ENCODE measurements around a stretch of chr16.

DNA sequence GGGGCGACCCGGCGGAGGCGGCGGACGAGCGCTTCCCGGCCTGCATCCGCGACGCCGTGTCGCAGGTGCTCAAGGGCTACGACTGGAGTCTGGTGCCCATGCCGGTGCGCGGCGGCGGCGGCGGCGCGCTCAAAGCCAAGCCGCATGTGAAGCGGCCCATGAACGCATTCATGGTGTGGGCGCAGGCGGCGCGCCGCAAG, 410 bp downstream of the SOX8 start:
- PRO-cap = no peak

- PRO-cap = no peak
These were observed 15.1 kb downstream of the SOX8 start for GRCh38 chr16:996568-997180.

GRCh38 chr16:1082283-1083008, 9.9 kb downstream of the SSTR5 start:
- PRO-cap = no peak

- PRO-cap = no peak
These were observed 3.5 kb downstream of the TPSG1 start for GRCh38 chr16:1221646-1221975.

- PRO-cap = no peak
These were observed 1.7 kb downstream of the TPSG1 start for GRCh38 chr16:1223282-1223948.

GRCh38 chr16:1289132-1289747, 20.2 kb upstream of the UBE2I start:
- PRO-cap = no peak

DNA sequence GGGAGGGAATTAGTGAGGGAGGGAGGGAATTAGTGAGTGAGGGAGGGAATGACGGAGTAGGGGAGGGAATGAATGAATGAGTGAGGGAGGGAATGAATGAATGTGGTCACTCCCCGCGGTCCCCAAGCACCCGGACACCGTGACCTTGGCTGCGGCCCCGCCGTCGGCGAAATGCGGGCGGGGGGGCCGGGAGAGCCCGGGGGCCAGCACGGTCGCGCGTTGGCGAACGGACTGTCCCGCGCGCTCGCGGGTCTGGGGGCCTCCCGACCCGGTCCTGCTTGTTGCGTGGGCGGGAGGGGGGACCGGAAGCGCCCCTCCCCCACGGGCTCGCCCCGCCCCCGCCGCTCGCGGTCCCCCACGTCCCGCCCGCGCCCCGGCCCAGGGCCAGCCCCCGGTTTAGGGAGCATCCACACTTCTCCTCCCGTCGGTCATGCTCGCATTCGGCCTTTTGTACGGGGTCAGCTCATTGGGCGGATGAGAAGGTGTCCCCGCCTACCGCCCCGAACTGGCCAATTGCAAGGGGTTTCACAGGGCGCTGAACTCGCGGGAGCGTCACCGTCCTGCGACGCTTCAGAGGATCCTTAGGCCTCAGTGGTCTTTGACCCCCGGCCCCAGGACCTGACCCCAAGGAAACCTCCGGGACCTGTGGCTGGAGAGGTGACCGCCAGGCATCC, 684 bp upstream of the UBE2I start:
- PRO-cap = unidirectional peak, plus-strand start at position 191 of the sequence; bidirectional peak, plus-strand start at position 541 of the sequence, minus-strand start at position 254 of the sequence

- PRO-cap = no peak
These were observed 2.4 kb downstream of the TSR3 start for GRCh38 chr16:1349053-1349811.

DNA sequence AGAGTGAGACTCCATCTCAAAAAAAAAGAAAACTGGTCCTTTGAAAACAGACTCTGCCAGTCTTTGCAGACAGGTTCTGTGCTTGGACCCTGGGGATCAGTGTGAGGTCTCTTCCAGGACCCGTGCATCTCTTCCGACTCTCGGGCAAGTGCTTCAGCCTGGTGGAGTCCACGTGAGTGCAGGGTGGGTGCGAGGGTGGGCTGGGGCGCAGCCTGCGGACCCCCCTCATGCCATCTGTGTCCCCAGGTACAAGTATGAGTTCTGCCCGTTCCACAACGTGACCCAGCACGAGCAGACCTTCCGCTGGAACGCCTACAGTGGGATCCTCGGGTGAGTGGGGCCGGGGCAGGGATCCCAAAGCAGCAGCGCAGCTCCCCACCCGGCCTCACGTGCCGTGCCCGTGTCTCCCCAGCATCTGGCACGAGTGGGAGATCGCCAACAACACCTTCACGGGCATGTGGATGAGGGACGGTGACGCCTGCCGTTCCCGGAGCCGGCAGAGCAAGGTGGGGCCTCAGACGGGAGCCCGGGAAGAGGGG, 10.0 kb downstream of the GNPTG start:
- PRO-cap = no peak

DNA sequence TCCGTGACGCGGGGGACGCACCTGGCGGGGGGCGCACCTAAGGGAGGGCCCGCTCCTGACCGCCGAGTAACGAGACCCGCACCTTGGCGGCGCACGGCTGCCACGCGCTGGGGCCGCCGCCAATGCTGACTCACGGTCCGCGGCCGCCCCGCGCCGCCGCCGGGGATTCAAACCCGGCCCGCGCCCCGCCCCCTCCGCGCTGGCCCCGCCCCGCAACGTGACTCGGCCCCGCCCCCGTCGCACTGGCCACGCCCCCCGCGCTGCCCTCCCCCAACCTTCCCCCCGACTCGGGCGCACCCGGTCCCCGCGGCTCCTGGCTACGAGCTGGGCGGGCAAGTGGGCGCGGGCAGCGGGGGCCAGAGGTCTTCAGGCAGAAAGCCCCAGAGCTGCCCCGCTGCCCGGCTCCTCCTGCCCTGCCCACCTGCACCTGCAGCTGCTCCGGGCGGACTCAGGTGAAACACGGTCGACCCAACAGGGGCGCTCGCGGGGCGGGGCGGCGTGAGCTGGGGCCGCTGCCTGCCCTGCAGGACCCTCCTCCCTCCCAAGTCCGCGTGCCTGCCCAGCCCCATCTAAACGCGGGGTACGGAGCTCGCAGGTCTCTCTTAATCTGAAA, 27.9 kb downstream of the GNPTG start:
- PRO-cap = unidirectional peak, minus-strand start at position 124 of the sequence; unidirectional peak, minus-strand start at position 138 of the sequence

DNA sequence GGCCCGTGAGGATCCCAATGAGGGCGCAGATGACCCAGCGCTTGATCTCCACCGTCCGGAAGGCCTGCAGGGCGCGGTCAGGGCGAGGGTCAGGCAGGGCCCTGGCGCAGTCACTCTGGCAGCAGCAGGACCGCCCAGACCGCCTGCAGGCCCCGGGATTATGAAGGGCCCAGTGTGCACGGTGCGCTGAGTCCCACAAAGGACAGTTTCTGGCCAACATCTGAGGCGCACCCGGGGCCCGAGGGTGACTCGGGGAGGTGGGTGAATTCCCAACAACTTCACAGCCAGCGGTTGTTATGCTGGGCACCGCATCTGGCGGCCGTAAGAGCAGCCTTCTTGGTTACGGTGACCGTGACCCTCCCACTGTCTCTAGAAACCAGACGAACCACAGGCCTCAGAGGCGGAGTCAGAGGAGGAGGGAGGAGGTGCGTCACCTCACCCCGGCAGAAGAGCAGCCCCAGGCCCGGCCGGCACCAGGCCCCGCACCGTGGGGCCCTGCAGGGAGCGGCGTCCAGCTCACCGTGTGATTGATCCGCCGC, 13.9 kb downstream of the CLCN7 start:
- PRO-cap = bidirectional peak, plus-strand start at position 476 of the sequence, minus-strand start at position 289 of the sequence

DNA sequence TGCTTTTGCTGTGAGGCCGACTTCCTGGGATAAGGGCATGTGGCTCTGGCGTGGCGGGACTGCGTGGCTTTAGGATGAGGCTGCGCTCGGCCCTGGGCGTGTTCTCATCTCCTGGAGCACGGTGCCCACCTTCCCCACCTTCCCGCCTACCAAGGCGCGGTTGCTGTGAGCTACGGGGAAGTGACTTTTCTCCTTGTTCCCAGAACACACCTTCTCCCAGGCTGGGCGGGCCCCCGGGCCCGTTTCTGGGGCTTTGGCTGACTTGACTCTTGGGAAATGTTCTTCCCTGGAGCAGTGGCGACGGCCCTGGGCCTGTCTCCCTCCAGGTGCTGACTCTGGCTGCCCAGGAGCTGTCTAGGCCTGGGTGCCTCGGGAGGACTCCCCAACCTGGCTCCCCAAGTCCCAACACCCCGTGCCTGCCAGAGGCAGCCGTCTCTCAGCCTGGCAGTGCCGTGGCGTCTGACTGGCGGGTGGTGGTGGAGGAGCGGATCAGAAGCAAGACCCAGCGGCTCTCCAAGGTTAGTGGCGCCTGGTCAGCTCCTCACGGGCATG, 12.0 kb downstream of the TELO2 start:
- PRO-cap = no peak

DNA sequence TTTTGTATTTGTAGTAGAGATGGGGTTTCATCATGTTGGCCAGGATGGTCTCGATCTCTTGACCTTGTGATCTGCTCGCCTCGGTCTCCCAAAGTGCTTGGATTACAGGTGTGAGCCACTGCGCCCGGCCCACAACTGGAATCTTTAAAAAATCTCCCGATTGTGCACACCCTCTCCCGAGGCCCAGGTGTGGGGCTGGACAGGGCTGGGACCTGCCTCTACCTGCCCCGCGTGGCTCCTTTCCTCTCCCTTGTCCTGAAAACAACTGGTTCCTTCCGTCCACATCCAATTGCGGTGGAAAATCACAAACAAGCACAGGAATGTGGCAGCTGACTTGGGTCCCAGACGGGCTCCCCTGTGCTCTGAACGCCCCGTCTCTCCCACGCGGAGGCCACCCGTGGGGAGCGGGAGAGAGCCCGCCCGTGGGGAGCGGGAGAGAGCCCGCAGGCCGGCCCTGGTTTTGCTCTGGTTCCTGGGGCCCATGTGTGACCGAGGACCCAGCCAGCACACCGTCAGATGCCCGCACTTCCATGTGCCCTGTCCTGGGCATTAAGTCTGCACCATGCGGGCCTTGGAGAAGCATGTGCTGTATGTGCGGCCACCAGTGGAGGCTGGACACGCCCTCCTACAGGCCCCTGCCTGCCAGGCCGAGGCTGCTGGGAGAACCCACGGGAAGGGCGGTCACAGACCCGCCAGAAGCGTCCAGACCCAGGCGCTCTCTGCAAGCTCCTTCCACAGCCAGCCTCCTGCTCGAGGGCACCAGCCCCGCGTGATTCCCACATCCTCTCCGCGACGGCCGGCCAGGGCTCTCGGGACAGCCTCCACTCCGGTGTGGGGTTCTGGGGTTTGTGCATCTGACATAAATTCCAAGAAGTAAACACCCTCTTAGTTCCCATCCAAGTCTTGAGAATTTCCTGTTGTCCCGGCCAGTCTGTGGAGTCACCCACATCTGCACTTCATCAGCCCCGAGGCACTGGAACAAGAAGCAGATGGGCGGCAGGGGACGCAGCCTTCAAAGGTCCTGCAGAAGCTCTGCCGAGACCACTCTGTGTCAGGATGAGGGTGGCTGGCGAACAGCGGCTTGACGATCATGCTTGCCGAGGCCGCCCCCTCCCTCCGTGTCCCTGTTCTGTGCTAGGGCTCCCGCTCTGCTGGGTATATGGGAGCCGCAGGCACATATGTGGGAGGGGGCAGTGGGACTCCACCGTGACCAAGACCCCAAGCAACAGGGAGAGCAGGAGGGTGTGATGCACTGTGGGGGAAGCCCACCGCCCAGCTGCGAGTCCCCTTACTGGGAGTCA, 2.7 kb upstream of the TMEM204 start:
- PRO-cap = unidirectional peak, plus-strand start at position 684 of the sequence; bidirectional peak, plus-strand start at position 988 of the sequence, minus-strand start at position 833 of the sequence

- PRO-cap = unidirectional peak, minus-strand start at chr16:1535962
These were observed 2.1 kb downstream of the TMEM204 start for GRCh38 chr16:1535246-1536357.

DNA sequence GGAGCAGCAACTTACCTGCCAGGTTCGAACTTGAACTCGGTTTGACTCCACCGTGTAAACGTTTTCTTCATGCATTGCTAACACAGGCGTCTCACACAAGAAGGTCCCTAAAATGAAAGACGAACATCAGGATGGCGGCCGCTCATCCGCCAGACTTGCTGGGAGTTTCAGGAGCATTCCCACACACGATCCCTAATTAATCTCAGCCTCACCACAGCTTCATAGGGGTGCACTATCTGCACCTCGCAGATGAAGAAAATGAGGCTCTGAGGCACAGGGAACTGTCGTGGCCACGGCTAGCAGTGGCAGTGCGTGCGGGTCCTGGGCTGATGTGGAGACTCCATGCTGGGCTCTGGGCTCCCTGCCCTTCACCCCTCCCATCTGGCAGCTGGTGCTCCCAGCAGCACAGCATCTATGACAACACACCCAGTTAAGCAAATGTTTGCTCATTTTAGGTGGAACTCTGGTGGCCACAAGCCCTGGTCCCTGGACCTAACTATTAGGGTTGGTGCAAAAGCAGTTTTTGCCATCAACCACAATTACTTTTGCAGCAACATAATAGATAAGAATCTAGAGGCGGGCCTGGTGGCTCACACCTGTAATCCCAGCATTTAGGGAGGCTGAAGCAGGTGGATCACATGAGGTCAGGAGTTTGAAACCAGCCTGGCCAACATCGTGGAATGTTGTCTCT, 31.0 kb downstream of the IFT140 start:
- PRO-cap = no peak

DNA sequence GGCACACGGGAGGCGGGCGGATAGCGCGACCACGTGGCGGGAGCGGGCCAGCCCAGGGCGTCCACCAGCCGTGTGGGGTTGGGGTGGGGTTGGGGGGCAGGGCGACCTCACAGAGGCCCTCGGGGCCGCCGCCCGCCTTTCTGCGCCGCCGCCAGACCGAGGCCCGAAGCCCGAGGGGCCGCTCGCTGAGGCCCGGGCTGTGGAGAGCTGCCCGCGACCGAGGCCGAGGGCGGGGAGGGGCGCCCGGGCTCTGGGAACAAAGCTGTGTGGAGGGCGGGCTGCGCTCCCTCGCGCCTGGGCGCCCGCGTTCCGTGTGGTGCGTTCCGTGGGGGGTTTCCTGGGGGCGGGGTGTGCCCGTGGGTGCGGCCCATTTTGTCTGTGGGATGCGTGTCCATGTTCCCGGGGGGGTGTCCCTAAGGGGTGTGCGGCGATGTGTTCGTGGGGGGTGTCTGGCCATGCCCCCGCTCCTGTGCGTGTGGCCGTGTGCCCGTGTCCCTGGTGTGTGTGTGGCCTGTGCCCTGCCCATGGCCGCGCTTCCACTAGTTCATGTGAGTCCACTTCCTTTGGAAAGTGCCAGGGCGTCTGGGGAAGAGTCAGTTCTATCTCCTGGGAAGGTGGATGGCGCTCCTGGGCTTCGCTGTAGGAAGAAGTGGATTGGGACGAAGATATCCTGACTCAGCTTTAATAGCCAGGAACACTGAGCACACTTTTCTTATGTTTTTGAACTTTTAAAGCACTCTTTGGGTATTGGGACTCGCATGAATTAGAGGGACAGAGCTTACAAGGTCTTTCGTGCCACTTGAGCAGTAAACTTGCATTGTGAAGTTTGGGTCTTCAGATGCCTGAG, 512 bp downstream of the JPT2 start:
- PRO-cap = no peak

DNA sequence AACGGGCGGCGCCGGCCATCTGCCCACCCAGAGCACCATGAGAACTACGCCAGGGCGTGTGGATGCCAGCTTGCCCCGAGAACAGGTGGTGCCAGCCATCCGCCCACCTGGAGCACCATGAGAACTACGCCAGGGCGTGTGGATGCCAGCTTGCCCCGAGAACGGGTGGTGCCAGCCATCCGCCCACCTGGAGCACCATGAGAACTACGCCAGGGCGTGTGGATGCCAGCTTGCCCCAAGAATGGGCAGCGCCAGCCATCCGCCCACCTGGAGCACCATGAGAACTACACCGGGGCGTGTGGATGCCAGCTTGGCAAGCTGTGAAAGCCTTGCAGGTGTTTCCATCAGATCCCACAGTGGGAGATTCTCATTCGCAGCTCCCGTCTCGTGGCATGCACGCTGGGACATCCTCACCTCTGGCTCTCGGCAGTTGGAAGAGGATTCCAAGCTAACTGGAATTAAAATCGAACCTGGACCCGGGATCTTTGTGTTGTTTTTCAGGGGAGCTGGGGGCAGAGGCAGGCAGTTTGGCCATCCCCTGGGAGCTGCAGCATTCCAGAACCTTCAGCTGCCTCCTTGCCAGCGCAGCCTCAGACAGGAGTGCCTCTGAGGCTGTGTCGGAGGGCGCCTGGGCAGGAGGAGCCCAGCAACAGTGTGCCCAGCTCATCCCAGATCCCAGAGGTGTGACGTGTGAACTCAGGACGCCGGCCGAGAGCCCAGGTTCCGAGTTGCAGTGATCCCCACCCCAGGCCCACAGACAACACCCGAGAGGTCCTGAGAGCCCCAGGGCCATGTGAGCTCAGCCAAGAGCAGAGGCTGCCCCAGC, 26.8 kb downstream of the MAPK8IP3 start:
- PRO-cap = no peak

DNA sequence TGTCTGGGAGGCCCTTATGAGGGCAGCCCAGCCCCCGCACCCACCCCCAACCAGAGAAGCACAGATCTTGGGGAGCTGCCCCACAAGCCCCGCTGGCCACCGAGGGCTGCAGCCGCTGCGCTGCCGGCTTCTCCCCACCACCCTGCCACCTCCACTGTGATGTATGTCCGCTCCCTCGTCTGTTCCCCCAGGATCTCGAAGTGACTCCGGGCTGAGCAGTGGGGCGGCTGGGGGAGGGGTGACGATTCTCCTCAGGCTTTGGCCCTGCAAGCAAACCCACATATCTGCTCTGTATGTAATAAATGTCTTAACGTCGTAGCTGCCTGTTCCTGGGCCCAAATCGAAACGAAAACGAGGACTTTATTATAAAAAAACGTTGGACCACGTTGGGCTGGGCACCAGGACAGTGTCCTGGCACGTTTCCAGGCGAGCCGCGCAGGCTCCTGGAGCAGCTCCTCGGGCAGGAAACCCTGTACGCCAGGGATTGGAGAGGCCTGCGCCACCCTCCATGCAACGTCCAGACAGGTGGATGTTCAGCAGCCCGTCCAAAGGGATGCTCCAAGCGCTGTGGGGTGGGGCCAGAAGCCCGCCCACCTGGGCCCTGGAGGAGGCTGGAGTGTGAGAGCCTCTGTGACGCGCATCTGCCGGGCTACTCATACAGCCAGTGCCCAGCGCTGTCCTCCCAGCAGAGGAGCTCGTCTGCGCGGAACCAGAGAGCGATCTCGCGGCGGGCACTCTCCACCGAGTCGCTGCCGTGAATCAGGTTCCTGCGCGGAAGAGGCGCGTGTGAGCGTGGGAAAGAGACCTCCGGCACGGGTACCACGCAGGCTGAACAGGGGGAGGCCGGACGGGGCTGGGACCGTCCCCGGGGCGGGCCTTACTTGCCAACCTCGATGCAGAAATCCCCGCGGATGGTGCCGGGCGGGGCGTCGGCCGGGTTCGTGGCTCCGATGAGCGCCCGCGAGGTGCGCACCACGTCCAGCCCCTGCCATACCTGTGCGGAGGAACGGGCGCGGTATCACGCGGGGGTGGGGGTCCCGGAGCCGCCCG, 1.0 kb downstream of the NME3 start:
- PRO-cap = bidirectional peak, plus-strand start at position 656 of the sequence, minus-strand start at position 462 of the sequence; bidirectional peak, plus-strand start at position 995 of the sequence, minus-strand start at position 754 of the sequence

GRCh38 chr16:1776360-1777326, 3.7 kb upstream of the MRPS34 start:
- PRO-cap = no peak

GRCh38 chr16:1781495-1782269, 689 bp downstream of the SPSB3 start:
- PRO-cap = no peak